Measurements from ENCODE around the gene PHF2.

- PRO-cap, result no peak
Observed at GRCh38 chr9:91824475-91824814, 125.6 kb downstream of the ROR2 start.

- PRO-cap, result no peak
Observed at GRCh38 chr9:91899863-91900941, 49.8 kb downstream of the ROR2 start.

DNA sequence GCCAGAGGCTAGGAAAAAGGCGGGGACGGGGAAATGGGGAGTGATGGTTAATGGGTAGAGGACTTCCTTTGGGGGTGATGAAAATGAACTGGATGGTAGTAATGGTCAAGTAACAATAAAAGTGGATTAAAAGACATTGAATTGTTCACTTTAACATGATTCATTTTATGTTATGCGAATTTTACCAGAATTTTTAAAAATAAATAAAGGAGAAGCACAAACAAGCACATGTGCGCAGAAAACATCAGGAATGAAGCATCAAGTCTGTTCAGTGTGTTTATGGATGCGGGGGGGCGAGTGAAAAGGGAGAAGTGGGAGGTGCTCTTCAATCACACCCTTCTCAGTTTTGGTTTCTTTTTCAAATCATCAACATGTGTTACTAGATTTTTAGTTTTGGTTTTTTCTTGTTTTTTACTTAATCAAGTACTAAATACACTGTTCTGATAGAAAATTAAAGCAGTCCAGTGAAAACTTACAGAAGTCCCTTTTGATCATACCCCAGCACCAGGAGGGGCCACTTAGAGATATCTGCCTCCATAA lies 16.1 kb downstream of the ROR2 start:
- PRO-cap, result no peak

GRCh38 chr9:92247251-92247777 lies 46.2 kb downstream of the IARS1 start:
- PRO-cap, result no peak

DNA sequence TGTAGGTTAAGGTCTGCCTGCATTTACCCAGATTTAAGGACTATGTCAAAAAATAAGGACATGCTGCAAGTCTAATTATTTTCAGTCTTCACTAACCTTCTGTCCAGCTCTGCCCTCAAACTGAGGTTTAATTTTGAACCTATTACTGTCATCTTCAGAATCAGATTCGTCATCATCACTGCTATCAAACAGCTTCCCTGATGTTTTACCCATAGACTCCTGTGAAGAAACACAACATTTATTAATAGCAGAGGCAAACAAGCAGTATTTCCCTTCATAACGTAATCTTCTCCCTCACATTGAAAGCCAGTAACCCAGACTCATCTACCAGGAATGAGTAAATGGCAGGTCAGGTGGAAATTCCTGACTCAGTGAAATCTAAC lies 14.7 kb downstream of the NOL8 start:
- PRO-cap, result no peak

DNA sequence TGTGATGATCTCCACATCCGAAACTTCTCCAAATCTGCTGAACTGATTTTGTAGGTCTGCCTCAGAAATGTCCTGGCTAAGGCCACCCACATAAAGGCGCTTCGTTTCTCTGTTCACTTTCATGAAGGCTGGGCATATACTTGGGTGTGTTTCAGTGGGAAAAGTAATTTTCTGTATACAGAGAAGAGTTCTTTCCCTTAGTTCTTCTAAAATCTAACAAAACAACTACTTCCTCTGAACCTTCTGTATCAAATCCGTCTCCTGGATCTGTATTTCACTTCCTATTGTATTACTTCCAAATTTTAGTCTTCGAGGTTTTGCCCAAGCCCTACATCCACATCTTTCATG lies 1.1 kb downstream of the NOL8 start:
- PRO-cap, result no peak

GRCh38 chr9:92615690-92616187 lies 54.2 kb downstream of the IPPK start:
- PRO-cap, result no peak

GRCh38 chr9:92665682-92666005 lies 4.3 kb downstream of the IPPK start:
- PRO-cap, result no peak

DNA sequence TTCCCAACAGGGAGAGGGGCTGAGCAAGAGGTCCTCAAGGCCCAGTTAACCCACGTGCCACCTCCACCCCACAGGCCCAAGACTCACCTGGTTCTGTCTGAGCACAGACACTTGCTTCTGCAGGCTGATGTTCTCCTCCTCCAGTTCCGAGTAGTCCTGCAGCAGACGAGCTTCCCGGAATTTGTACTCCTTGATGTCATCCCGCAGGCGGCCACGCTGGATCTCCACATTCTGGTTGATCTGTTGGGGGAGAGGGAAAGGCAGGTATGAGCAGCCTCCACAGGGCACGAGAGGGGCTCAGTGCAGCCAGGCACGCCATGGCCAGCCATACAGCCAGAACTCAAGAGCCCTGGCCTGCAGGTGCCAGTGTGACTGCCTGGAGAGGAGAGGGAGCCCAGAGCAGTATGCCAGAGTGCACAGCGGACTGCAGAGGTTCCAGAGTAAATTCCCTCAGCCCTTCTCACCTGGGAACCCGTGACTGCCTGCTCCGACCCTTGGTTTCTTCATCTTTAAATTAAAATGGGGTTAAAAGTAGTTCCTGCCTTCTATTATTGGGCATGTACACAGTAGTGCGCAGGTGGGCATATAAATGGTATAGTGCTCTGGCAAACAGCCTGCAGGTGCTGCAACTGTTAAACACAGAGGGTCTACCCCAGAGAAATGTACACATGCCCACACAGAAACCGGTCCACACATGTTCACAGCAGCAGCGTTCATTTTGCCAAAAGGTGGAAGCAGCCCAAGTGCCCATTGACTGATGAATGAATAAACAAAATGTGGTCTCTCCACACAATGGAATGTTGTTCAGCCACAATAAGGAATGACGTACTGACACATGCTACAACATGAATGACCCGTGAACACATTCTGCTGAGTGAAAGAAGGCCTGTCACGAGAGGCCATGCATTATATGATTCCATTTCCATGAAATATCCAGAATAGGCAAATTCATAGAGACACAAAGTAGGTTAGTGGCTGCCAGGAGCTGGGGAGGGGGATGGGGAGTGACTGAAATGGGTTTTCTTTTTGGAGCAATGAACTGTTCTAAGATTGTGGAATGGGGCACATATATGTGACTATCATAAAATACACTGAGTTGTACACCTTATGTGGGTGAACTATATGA lies 41.7 kb downstream of the BICD2 start:
- PRO-cap, result no peak

GRCh38 chr9:92912994-92913446 lies 34.3 kb upstream of the FGD3 start:
- PRO-cap, result no peak

DNA sequence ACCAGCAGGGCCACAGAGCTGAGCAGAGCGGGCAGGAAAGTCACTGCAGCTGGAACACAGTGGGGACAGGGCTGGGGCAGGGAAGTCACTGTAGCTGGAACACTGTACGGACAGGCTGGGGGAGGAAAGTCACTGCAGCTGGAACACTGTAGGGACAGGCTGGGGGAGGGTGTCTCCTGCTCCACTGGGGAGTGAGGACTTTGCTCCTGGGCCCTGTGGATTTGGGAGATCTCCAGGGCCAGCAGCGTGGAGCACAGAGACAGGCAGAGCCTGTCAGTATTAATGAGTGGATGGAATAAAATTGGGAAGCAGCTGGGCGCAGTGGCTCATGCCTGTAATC lies 8.9 kb upstream of the SUSD3 start:
- PRO-cap, result no peak

GRCh38 chr9:93118196-93119448 lies 15.4 kb downstream of the NINJ1 start:
- PRO-cap, result no peak

DNA sequence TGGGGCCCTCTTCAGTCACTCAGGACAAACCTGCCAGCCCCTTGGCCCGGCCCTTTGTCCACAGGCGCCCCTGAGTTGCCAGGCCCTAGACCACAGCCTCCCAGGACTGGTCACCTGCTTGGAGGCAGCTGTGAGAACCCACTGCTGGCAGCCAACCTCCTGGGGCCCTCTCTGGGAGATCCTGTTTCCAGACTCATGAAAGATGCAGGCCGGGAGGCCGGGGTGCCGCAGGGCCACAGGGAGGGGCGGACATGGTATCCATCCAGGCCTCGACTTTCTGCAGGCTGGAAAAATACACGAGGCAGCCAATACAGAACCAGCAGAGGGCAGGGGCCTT lies 6.4 kb downstream of the NINJ1 start:
- PRO-cap, result no peak

DNA sequence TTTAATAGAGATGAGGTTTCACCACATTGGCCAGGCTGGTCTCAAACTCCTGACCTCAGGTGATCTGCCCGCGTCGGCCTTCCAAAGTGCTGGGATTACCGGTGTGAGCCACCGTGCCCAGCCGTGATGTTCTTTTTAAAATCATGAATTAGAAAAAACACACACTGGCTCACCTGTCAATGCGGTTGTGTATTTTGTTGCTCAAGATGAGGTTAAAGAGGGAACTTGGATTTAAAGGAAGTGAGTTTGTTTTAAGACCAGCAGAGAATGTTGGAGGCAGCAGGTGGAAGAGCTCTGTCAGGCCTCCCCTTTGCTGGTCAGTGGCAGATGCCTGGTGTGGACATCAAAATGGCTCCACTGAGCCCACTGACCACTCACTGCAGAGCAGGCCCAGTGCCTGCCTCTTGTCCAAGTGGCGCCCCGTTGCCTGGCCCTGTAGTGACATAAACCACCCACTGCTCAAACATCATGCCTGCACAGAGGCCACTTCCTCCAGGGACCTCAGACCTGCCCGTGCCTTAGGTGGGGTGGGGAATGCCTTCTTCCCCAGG lies 39.0 kb downstream of the WNK2 start:
- PRO-cap, result unidirectional peak, plus-strand start at position 263 of the sequence

DNA sequence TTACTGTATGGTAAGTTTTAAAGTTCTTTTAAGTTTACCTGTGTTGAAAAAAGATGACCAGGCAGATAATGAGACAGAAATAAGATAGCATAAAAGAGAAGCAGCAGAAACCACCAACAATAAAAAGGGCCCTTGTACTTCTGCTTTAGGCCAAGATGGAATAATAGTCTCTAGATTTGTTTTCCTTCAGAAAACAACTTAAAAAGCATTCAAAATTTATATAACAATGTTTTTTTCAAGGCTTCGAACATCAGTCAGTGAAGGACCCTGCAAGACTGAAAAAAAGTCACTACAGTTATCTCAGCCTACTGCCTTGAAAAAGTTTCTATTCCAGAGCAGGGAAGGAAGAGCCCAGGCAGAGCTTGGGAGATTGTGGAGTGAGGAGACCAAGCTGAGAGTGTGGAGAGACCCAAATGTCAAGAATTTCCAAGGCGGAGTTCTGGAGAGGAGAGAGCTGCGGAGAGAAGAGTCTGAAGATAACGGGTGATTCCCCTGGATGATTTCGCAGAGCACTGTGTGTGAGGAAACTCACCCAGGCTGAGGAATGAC lies 94.0 kb downstream of the WNK2 start:
- PRO-cap, result no peak

GRCh38 chr9:93281911-93282494 lies 98.1 kb downstream of the WNK2 start:
- PRO-cap, result no peak

DNA sequence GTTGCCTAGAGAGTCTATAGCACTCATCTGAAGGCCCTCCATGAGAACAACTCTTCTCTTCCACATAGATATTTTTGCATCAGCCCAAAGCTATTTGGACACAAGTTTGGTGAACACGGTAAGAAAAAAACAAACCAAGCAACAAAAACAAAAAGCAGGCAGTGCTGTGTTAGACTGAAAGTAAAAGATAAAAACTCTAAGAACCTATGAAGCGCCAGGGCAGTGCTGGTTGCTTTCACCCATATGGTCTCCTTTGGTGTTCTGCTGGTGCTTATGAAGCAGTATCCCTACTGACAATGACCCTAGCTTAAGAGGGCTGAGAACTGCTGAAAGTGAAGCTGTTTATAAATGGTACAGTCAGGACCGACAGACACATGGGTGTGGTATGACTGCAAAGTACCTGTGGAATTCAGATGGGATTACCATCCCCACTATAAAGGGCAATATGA lies 4.8 kb upstream of the FAM120A start:
- PRO-cap, result no peak

DNA sequence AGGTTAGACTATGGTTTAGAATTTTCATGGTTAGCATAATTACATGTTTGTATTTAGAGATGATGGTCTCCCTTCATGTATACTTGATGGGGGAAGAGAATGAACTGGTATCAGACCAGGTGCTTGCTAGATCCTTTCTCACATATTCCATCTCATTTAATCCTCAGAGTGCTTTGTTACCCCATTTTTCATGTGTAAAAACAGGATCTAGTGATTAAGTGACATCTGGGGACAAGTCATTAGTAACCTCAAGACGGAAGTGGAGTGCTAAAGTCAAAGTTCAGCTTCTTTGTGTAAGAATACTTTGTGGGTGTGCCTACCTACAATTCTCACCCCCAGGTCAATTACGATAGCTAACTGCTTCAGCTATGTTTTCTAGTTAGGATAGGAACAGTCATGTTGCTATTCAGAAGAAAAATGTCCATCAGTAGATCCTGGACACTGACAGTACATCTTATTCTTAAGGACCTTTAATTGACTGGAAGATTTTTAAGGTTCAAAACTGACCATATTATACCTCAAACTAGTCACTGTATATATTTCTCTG lies 3.1 kb upstream of the FAM120AOS start:
- PRO-cap, result no peak

GRCh38 chr9:93576231-93576909 lies at the start of gene PHF2:
TSS of gene PHF2 (plus strand) at chr9:93576584.
- PRO-cap, result bidirectional peak, plus-strand start at chr9:93576404, minus-strand start at chr9:93576060; bidirectional peak, plus-strand start at chr9:93576779, minus-strand start at chr9:93576517

DNA sequence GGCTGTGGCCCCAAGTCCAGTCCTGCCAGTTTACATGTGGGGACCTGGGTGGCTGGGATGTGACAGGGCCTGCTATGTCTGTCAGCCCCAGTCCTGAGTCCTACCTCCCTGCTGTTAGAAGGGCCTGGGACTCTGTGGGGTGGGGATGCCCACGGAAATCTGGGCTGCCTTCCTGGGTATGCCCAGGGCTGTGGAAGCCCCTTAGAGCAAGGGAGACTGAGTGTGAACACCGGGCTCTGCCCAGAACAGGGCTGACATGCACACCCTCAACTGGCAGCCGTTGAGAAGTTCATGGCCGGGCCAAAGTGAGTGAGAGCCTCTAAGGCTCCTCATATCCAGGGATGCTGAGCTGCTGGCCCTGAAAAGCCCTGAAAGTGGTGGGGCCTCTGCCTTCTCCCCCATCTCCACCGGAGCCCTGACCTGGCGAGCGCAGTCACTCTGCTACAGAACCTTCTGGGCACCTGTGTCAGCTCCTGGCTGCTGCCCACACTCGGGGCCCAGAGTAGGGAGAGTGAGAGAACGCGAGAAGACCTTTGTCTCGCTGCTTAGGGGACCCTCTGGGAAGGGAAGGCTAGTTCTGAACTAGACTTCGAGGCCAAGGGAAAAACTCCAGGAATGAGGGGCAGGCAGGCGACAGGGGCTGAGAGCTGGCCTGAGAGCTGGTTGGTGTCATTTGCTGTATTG lies 1.9 kb downstream of the PHF2 start:
- PRO-cap, result no peak

All from bronchus (tissue), 1 donor.